Cytotoxic T cell (primary cell): ENCODE measurements around a stretch of chr14.

GRCh38 chr14:104717716-104718023 lies 6.4 kb upstream of the ADSS1 start:
- PRO-cap, 2 experiments = no peak in any of the 2 experiments

DNA sequence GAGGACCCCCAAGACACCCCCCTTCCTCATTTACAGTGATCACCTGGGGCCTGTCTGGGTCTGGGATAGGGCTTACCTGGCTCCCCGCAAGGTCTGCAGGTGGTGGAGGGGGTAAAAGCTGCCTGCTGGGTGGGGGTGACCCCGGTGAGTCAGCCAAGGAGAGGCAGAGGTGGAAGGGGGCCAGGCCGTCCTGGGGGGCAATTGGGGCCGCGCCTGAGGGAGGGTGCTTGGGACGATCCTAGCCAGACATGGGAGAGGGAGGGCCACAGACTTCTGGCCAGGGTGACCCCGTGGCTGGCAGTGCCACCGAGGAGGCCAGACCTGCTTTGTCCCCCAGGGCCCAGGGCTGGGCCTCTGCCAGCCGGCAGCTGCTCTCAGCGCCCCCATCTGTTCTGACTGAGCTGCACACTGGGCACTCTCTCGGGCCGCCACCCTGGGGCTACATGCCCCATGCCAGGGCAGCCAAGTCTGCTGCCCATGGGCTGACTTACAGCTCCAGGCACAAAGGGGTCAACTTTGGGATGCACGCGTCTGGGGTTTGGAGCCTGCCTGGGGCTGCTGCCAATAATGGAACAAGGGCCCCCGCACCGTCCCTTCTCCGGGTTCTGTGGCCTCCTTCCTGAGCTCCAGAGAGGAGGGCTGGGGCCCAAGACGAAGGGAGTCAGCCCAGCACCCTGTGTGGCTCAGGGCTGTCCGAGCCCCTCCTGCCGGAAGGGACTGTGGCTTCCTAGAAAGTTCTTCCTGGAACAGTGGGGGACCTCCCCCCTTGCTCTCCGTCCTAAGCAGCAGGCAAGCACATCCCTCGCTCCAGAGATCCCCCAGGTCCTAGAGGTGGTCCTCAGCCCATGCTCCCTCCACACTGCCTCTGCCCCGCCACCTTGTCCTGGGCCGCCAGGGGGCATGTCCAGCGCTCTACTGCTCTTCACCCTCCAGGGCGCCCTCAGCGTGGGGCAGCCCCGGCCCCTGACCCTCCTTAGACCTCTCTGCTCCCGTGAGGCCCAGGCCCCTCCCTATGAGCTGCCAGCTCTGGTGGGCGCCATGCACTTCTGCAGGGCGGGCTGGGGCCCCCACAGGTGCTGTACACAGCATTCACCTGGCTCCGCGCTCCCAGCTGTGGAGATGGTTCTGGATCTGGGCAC lies 1.2 kb downstream of the ADSS1 start:
- PRO-cap, 2 experiments = no peak in any of the 2 experiments

GRCh38 chr14:104767076-104767971 lies 14.4 kb downstream of the SIVA1 start:
- PRO-cap, 2 experiments = no peak in any of the 2 experiments

DNA sequence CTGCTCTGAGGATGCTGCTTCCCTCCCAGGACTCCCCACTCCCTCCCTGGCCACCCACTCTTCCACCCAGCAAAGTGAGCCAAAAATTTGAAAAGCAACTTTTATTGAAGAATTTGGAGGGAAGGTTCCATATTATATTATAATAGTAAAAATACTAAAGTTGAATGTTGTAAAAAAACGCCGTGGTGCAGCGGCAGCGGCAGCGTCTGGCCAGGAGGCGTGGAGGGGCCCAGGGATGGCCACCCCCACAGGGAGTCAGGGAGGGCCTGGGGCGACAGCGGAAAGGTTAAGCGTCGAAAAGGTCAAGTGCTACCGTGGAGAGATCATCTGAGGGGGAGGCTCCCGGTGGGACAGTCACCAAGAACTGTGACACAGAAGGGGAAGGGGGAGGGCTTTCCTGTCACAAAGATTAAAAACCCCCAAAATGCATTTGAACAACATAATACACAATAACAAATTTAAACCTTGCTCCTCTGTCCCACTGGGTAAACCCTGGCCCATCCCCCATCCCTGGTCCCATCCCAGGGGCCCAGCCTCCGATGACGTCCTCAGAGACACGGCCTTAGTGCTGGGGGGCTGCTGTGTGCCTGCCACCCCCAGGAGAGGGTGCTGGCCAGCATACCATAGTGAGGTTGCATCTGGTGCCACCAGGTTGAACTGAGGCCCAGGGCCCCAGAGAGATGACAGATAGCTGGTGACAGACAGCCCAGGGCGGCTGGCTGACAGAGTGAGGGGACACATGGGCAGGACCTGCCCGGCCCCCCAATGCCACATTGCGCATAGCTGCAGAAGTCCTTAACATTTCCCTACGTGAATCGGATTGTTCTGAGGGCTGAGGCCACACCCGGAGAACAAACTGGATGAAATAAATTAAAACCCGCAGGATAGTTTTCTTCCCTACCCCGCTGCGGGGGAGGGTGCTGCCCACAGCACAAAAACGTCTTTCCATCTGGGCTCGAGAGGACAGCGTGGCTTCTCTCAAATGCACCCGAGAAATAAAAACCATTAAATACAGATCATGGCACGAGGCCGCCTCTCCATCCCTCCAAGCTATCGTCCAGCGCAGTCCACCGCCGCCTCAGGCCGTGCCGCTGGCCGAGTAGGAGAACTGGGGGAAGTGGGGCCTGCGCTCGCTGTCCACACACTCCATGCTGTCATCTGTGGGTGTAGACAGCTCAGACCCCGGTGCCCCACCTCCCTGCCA lies 16.7 kb downstream of the SIVA1 start:
- PRO-cap, 2 experiments = no peak in any of the 2 experiments

GRCh38 chr14:104773774-104774226 lies 20.9 kb downstream of the SIVA1 start:
- PRO-cap, 2 experiments = no peak in any of the 2 experiments

GRCh38 chr14:104775102-104775519 lies 20.4 kb downstream of the AKT1 start:
- PRO-cap, 2 experiments = no peak in any of the 2 experiments

GRCh38 chr14:104792481-104792963 lies 3.0 kb downstream of the AKT1 start:
- PRO-cap, 2 experiments = no peak in any of the 2 experiments

DNA sequence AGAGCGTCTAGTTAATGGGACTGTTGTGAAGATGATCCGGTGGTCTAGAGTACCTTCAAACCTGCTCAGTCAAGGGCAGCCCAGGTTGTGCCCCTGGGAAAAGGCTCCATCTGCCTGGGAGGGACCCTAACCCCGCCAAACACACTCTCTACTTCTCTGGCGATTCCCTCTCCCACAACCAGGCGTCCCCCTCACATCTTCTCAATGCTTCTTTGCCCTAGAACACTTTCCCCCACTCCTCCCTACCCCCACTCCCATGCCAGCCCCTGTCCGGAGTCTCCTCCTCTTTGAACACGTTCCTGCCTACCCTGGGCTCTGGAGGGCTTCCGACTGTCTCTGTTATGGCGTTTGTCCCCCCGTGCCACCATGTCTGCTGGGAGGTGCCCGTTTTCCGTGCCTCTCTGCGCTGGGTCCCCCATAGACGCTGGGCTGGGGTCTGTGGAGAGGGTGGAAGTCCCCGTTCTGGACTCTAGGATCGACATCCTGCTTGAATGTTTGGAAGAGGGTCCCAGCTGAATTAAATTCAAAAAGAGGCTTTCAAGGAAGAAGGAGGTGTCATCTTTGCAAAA lies 1.3 kb upstream of the ZBTB42 start:
- PRO-cap, 2 experiments = no peak in any of the 2 experiments

DNA sequence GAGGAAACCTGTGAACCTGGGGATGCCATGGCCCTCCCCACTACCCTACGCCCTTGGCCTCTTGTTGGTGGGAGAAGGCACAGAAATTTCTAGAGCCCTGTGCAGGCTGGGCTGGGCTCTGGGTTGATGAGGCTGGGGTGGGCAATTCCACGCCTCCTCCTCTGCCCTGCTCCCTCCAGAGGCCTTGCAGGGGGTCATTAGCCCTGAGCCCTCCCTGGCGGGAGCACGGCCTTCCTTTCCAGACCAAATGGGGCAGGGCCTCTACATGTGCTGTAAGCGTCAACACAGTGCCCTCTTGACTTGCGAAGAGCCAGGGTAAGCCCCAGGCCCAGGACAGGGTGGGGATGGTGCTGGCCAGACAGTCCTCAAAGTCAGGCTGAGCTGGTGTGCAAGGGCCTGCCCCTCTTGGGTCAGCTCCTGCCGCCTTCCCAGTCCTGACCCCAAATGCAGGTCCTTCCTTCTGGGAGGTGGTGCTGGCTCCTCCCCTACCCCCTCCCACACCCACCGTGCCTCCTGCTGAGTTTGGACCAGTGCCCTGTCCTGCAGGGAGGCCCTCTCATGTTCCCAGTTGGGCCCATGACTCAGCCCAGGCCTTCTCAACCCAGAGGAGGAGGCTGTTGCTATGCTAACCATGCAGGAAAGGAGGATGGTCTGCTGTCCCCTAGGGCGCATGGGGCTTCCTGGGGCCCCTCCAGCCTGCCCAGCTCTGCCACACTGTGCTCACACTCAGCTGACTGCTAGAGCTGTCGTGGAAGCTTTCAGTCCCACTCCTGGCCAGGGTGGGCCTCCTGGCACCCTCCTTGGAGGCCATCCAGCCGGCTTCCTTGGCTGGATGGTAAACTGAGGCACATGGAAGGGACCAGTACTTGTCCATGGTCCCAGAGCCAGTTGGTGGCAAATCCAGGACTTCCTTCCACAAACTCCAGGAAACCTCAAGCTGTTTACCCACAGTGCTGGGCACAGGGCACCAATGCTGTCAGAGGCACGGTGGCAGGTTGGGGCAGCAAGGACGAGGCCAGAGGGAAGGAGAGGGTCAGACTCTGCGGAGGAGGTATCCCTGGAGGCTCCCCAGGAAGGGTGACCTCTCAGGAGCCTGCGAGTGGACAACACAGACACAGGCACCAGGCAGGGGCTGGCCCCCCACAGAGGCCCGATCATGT lies 4.4 kb downstream of the ZBTB42 start:
- PRO-cap, 2 experiments = no peak in any of the 2 experiments

DNA sequence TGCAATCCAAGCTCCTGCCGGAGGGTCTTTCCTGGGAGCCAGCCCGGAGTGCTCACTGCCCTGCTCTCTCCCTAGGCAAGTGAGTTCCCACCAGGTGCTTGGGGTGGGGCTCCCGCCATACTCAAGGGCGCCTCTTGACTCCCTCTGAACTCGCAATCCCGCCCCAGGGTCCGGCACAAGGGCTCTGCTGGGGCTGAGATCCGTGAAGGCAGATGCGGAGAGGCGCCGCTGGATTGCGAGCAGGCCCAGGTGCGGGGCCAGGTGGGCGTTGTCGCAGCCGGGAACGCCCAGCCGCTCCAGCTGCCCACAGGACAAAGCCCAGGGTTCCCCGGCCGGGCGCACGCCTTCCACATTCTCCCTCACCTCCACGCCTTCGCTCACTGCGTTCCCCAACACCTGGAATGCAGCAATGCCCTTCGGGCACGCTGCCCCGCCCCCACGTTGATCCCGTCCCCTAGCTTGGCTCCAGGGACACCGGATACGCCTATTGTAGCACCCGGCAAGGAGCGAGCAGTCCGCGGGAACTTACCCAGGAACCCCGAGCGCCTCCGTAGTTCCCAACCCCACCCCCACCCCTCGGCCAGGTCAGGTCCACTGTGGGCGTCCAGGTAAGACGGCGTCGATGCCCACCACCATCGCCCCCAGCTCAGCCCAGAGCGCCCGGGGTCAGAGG lies 905 bp upstream of the CEP170B start:
- PRO-cap, 2 experiments = no peak in any of the 2 experiments

GRCh38 chr14:104894379-104894654 lies 29.2 kb downstream of the CEP170B start:
- PRO-cap, 2 experiments = no peak in any of the 2 experiments

GRCh38 chr14:104895632-104896355 lies 28.9 kb upstream of the PLD4 start:
- PRO-cap, 2 experiments = no peak in any of the 2 experiments

GRCh38 chr14:104899021-104899246 lies 25.7 kb upstream of the PLD4 start:
- PRO-cap, 2 experiments = no peak in any of the 2 experiments

DNA sequence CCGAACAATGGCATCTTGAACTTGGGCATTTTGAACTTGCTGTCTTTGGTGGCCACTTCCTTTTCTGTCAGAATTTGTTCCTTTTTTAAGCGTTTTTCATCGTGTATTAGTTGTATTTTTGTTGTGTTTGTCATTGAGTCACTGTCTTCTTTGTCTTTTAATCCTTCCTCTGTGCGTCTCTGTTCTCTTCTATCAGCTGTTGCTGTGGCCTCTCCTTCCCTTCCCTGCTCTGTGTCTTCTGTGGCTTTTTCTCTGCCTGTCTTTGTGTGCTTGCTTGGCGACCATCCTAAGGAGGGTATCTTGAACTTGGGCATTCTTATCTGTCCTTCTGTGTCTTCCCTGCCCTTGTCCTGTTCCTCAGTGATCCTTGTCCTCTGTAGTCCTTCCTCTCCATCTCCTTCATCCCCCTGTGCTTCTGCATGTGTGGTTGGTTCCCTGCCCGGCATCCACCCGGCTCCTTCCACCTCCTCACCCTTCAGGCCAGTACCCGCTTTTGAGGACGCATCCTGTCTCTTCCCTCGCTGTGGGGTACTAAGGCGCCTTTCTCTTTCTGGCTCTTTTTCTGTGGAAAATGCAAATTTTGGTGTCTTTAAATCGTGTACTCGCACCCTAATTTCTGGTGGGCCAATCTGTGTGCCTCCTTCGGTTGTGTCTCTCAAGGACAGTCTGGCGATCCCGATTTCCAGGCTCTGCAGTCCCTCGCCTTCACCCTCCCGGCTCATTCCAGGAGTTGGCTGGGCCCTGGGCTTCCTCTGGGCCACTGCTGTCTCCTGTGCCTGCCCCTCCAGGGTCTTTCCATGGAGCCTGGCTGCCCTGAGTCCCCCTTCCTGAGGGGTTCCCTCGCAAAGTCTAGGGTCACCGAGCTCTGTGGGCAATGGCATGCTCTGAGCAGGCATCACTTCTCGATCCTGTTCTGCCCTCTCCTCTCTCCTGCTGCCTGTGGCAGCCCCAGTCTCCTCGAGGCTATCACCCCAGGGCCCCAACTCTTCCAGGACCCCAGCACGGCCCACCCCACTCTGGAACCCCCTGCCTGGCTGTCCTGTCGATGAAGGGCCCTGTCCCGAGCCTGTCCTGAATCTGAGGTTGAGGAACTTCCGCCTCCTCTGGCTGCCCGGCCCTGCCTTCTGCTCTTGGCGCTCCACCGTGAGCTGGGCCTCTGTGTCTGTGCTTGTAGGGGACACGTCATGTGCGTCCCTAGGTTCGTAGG lies 24.4 kb downstream of the AHNAK2 start:
- PRO-cap, 2 experiments = no peak in any of the 2 experiments

DNA sequence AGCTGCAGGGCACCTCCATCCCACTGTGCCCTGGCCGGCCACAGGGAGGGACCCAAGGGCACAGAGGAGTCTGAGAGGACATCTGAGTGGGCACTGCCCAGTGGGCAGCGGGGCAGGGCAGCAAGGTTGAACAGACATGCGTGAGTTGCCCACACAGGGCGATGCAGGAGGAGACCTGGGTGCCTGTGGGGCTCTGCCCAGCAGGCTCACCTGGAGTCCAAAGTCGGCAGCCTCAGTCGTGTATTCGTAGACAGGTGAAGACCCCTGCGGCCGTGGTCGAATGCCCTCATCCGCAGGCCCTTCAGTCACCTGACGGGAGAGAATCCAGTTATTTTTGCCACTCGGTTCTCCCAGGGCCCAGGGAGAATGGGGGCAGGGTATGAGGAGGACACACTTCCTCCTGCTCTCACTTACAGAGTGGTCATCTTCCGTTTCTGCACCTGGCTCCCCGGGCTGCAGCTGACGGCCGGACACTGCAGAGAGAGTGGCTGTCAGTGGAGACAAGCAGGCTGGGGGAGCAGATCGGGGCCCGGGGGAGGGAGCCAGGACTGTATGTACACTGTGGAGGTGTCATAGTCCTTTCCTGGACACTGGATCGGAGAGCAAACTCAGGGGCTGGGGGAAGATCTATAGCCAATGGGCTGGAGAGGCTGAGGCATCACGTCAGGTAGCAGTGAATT lies 20.8 kb downstream of the AHNAK2 start:
- PRO-cap, 2 experiments = no peak in any of the 2 experiments

GRCh38 chr14:105152807-105153496 lies 15.6 kb downstream of the JAG2 start:
- PRO-cap, 2 experiments = no peak in any of the 2 experiments

DNA sequence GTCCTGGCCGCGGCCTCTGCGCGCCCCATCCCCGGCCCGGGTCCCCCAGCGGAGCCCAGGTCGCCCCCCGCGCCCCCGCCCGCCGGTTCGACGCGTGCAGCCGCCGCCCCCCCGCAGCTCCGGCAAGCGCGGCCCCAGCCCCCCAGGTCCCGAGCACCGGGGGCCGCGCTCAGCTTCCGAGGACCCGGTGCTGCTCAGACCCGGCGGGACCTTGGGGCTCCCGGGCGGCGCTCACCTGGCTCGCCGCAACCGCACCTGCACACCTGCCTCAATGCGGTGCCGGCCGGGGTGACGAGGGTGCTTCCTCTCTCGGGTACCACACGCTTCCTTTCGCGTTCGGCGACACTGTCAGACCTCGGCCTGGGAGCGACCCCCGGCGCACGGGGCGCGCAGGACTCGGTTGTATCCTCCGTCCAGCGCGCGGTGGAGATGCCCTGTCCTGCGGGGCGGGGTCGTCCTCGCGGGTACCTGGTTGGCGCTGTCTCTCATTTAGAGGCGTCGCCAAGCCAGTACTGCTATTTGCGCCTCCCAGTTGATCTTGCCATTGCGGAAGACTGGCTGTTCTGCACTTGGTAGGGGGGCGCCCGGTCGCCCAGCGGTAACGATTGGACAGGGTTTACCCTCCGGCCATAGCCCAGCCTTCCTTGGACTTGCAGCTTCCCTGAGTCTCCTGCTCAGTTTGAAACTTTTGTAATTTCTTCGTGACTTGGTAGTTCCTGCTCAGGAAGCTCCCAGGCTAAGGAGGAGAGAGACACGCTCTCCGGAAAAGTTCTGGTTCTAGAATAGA lies 732 bp downstream of the PACS2 start:
- PRO-cap, 2 experiments = peak in 2 of 2 experiments; most common plus-strand start position 351 of the sequence (in 2); most common minus-strand start position 273 of the sequence (in 1)

- PRO-cap, 2 experiments = no peak in any of the 2 experiments
Observed at GRCh38 chr14:105317044-105317397, 2.5 kb downstream of the PACS2 start.

GRCh38 chr14:105327398-105327962 lies 12.9 kb downstream of the PACS2 start:
- PRO-cap, 2 experiments = no peak in any of the 2 experiments

GRCh38 chr14:105336085-105337087 lies 21.8 kb downstream of the PACS2 start:
- PRO-cap, 2 experiments = no peak in any of the 2 experiments